Mammary microvascular endothelial cell (primary cell): Measurements from ENCODE around the gene ZBTB8A.

DNA sequence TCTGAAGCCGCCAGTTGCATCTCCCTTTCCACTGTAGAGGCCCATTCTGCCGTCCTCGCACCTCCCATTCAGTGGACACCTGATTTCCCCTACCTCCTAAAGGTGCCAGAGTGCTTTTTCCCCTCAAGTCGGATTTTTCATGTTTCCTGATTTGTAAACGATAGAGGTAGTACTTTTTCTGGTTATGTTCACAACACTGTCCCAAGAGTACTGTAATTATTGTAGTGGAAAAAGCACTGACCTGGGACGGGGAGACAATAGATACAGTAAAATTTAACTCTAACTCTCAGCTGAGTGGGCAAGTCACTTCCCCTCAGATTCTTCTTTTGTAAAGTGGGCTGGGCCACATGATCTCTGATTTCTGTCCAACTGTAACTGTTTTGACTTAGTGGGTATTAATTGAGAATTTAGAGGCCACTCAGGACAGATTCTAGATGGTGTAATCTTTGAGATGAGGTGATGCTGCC, 19.2 kb downstream of the MARCKSL1 start:
- RAMPAGE, long total RNA: no peak

DNA sequence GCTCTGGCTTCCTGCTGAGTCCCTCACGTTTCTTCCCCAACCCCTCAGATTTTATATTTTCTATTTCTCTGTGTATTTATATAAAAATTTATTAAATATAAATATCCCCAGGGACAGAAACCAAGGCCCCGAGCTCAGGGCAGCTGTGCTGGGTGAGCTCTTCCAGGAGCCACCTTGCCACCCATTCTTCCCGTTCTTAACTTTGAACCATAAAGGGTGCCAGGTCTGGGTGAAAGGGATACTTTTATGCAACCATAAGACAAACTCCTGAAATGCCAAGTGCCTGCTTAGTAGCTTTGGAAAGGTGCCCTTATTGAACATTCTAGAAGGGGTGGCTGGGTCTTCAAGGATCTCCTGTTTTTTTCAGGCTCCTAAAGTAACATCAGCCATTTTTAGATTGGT, 3.0 kb downstream of the MARCKSL1 start:
- RAMPAGE, long total RNA: no peak

GRCh38 chr1:32337237-32337710, 1.2 kb upstream of the MARCKSL1 start:
- RAMPAGE, long total RNA: no peak

GRCh38 chr1:32361395-32361808, 883 bp downstream of the FAM229A start:
- RAMPAGE, long total RNA: no peak

DNA sequence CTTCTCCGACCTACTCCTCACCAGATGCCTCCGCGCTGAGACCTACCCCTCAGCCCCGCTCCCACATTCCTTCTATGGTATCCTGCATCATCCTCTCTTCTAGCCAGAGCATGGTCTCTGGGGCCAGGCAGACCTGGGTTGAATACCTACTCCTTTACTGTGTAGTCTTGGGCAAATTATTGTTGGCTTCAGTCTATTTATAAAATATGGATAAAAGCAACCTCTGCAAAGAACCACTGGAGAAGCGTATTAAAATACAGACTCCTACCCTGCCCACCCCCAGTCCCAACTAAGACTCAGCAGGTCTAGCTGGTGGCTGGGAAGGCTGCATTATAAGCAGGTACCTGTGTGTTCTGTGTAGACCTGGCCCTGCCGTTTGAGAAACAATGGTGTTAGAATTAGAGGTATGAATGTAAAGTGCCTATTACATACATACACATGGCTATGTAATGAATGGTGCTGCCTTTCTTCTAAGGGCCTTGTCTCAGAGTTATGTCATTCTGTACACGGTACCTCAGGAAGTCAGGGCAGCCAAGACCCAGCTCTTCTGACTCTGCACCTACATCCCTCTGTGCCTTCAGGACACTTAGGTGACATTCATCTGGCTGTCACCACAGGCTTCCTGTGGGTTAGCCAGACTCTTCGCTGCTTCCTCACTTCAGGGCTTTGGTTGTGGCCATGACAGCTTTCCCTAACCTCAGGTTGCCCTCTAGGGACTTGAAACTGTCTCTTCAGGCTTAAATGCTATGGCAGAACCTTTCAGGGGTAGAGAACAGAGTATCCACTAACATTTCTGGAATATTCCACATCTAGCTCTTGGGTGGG, 9.6 kb downstream of the TSSK3 start:
- RAMPAGE, long total RNA: no peak

- RAMPAGE, long total RNA: start-site peak on the plus strand at chr1:32539401-32539494, 34 and 21 reads in 2 replicates
Observed at GRCh38 chr1:32538980-32540135, at the start of gene ZBTB8A. Gene ZBTB8A, plus strand, starts transcription at chr1:32539427.

GRCh38 chr1:32540136-32540680, 981 bp downstream of the ZBTB8A start:
- RAMPAGE, long total RNA: no peak

GRCh38 chr1:32755665-32756441, 14.2 kb downstream of the KIAA1522 start:
- RAMPAGE, long total RNA: no peak

GRCh38 chr1:32766297-32767065, 24.9 kb downstream of the KIAA1522 start:
- RAMPAGE, long total RNA: no peak

- RAMPAGE, long total RNA: no peak
Observed at GRCh38 chr1:32773302-32773697, 31.7 kb downstream of the KIAA1522 start.

- RAMPAGE, long total RNA: no peak
Observed at GRCh38 chr1:32775159-32776348, 33.9 kb downstream of the KIAA1522 start.

DNA sequence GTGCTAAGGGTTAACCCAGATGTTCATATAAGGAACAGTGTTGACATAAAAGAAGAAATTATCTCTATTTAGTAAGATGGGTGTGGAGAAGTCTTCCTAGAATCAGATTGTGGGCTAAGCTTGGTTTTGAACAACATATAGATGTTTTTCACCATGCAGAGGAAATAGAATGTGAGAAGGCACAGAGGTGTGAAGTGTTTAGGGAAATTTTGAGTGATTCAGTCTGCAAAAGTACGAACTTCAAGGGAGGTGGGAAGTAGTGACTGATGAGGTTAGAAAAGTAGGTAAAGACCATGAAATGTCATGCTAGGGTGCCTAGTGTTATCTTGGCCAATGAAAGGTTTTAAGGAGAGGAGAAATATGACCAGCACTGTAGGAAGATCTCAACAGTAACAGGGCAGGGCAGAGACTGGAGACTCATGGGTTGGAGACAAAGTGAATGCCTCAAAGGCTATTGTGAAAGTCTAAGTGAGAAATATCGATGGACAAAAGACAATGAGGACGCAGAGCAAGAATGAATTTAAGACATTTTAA, 18.1 kb downstream of the YARS1 start:
- RAMPAGE, long total RNA: no peak

GRCh38 chr1:32892807-32893973, 6.9 kb downstream of the HPCA start:
- RAMPAGE, long total RNA: no peak

DNA sequence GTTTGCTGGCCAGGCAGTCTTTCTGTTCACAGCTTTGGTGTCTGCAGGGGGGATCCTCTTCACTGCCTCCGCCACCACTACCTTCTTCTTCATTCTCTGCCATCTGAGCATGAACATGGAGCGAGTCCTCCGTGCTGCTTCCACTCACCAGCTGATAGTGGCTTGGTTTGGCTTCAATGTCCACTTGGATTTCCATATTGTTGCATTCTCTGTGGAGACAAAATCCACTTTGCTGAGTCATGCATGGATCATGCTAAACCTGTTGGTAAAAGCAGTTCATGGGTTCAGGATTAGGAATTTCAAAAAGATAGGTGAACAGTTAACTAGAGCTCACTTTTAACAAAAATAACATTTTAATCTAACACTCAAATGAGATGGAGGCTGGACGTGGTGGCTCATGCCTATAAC, 27.6 kb downstream of the RNF19B start:
- RAMPAGE, long total RNA: no peak

GRCh38 chr1:32956845-32957570, 7.6 kb downstream of the RNF19B start:
- RAMPAGE, long total RNA: no peak

GRCh38 chr1:33008344-33009087, 28.2 kb downstream of the AK2 start:
- RAMPAGE, long total RNA: no peak

DNA sequence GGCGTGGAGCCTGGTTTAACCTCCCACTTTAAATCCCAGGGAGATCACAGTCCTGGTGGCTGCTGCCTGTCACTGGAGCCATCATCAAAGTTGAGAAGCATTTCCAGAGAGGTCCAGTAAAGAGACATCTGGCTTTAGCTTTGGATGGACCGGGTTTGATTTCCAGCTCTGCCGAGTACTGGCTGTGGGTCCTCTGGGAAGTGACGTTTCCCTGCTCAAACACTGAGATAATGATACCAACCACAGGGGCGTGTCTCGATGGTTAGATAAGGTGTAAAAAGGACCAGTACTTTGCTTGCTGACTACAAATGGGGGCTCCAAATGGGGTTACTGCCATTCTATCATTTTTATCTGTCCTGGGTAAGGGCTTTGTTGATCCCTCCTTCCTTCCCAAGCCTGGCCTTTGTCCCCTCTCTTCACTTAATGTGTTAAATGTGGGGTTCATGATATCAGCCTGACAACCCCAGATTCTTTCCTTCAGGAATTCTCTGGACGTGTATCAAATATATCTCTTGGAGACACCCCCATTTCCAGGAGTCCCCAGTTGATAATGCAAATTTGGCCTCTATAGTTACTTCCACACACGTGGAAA, 39.1 kb downstream of the TRIM62 start:
- RAMPAGE, long total RNA: no peak

DNA sequence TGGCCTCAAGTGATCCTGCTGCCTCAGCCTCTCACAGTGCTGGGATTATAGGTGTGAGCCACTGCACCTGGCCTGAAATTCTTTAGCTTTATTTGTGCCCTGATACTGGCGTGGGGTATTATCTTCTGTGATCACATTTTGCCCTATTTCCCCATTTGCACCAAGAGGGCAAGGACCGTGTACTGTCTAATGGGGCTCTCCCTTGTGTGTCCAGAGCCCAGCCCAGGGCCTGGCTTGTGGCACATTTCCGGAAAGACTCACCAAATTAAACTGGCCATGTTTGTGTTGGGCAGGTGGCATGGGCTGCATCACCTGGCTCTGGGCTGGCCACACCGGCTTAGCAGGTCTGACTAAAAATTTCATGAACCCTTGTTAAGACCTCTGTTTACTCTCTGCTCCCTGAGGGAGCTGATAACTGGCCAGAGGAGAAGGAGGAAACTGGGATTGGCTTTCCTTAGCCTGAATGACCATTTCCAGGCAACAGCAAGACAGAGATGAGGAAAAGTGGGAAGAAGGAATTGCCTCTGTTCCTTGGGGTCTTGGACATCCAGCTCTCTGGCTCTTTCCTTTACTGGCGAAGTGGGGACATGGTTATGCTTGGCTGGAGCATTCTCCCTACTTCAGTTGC, 32.0 kb downstream of the TRIM62 start:
- RAMPAGE, long total RNA: no peak

DNA sequence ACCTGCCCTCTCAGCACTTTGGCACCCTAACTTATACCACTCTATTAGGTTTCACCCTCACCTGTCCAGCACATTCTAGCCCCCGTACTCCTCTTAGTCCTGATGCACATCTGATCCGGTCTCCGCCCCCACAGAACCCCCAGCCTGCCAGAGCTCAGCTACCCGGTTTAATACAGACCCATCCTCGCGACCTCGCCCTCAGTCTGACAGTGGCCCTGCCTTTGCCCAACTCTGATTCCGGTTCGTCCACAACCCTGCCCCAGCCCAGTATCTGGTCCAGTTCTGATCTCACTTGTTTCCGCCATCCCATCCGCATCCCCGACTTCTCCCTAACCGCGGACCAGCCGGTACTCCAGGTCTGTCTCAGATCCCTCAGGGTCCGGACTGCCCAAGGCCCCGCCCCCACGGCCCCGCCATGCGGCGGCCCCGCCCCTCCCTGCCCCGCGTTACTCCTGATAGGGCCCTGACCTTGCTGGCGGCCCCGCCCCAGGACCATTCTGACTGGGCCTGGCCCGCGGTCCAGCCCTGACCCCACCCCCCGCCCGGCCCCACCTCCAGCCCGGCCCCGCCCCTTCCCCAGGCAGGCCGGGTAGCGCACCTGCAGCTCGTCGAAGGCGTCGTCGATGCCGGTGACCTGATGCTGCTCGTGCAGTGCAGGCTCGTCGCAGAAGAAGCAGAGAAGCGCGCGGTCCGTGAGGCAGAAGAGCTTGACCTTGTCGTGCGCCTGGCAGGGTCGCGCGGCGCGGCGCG, 1.2 kb downstream of the TRIM62 start:
- RAMPAGE, long total RNA: no peak

DNA sequence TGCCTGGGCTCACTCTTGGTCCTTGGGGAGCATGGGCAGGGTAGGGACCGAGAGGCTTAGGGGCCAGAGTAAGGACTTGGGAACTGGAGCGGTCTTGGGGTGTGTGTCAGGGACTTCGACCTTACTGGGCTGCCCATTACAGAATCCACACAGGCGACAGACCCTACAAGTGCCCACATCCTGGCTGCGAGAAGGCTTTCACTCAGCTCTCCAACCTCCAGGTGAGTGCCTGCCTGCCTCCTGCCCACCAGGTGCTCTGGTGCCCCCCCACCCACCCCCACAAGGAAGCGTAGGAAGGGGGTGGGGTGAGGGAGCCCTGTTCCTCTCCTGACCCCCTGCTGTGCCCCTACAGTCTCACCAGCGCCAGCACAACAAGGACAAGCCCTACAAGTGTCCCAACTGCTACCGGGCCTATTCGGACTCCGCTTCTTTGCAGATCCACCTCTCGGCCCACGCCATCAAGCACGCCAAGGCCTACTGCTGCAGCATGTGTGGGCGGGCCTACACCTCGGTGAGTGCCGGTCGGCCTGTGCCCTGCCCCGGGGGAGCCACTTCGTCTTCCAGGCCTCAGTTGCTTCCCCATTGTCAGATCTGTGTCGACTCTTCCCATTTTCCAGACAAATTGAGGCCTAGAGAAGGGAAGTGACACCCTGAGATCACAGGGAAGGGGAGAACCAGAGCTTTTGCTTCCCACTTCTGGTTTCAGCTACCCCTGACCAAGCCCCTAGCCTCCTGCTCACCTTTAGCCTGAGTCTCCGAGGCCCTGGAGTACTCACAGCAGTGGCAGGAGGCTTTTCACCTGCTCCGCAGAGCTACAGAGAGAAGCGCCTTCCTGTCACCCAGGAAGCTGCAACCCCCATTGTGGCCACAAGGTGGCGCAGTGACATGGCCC, 25.9 kb downstream of the A3GALT2 start:
- RAMPAGE, long total RNA: no peak